ENCODE results near the genes LCMT1 and GSG1L.

DNA sequence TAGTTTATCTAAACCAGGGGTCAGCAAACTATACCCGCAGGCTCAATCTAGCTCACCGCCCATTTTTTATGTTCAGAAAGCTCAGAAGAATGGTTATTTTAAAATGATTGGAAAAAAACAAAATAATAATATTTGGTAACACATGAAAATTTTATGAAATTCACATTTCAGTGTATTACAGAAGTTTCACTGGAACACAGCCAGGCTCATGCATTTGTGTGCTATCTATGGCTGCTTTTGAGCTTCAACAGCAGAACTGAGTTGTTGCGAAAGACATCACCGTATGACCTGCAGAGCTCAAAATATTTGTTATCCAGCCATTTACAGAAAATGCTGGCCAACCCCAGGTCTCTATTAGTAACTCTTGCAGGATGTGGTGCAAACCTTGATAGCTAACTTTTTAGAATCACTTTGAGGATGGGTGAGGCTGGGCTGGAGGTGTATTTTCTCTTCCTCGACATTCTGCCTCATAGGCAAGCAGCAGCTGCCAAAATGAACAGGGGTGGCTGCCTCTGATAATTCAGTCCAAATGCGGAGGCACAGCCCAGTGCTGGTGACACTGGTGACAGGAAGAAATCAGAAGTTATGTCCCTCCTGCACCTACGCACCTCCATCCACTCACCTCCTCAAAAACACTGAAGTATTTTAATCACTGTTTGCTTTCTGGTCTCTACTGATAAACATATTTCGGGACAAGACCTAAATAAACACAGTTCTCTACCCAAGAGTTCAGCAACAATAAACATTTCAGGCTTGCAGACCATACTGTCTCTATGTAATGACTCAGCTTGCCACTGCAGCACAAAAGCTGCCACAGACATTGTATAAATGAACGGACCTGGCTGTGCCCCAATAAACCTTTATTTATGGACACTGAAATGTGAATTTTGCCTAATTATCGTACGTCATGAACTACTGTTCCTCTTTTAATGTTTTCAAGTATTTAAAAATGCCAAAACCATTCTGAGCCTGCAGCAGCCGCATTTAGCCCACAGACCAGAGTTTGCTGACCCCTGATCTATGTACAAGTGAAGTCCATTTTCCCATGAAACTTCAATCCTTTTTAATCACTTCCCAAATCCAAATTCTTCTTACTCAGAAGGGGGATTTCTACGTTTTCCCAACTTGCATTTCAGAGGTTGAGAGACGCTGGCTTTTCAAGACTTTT is 28.4 kb downstream of the ARHGAP17 start:
- RRBS = no CpG with 5 or more reads among the region's 14 CpGs

DNA sequence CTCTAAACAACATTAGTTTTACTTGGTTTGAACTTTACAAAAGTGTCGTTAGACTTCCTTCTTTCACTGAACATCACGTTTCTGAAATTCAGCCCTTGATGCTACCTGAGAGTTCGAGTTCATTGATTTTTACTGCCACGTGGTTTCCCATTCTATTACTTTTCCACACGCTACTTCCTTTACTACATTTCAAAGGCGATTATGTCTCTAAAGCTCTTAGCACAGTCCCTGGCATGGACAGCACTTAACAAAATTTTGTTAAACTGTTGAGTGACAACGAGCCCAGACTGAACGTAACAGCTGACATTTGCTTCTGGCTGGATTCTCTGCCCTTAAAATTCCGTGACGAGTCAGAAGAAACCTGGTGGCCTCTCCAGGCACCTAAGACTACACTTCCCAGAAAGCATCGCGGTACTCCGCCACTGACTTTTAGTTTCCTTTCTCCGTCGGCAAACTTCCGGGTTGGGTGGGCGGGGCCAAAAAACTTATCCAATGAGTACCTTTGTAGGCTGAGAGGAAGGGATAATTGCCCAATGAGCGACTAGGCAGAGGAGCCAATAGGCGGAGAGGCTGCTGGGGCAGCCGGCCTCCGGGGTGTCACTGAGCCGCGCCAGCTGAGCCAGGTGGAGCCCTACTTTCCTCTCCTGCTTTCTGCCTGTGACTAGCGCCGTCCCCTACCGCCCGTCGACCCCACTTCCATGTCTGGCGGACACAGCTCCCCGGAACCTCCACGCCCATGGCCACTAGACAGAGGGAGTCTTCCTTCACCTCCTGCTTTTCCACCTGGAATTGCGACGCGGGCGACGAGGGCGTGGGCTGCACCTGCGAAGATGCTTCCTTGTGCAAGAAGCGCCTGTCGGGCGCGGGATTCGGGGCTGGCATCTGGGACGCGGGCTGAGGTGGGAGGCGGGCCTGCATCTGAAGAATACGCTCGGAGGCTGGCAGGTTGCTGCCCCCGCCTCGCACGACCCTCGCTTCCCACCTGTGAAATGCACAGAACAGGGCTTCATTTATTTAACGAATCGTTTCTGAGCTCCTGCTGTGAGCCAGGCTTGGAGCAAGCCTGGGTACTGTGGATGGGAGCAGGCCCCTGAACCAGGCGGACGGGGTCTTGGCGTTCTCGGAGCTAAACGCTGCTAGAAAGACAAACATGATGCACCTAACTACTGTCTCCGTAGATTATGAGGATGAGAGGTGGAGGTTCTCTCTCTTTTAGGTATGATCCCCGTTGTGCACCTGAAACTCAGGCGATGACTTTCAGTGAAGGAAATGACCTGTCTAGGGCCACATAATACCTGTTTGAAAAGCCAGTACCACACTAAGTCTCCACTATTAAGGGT is 16.4 kb upstream of the ARHGAP17 start:
- RRBS = no CpG with 5 or more reads among the region's 62 CpGs

GRCh38 chr16:25050411-25050766 is 35.2 kb upstream of the ARHGAP17 start:
- RRBS = no CpG with 5 or more reads among the region's 2 CpGs

GRCh38 chr16:25111677-25112317 is at the start of gene LCMT1:
TSS of gene LCMT1 (plus strand) at chr16:25111742.
- RRBS = no CpG with 5 or more reads among the region's 47 CpGs

DNA sequence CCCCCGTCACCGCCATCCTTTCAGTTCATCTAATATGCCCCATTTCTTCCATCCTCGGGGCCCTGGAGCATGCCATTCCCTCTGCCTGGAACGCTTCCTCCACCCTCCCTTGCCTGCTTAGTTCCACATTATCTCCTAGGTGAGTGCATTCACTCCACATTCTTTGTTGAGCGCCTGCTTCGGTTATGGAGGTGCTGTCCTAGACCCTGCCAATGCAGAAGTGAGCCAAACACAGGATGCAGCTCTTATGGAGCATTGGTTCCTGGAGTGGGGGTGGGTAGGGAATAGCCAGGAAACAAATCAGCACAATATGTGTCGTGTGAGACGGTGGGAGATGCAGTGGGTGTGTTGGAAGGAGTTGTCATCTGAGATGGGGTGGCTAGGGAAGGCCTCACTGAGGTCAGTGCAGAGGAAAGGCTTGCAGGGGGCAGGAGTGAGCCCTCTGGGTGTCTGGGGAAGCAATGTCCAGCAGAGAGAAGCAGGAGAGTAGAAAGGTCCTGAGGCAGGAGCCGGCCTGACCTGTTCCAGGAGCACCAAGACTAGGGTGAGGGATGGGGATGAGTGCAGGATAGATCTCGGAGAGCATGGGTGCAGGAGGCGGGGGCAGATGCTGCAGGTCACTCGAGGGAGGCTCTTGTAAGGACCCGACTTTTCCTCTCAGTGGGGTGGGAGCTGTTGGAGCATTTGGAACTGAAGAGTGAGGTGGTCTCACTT is 6.9 kb downstream of the LCMT1 start:
- RRBS = no CpG with 5 or more reads among the region's 13 CpGs

GRCh38 chr16:27208639-27209227 is 5.4 kb downstream of the KDM8 start:
- RRBS = no CpG with 5 or more reads among the region's 6 CpGs

DNA sequence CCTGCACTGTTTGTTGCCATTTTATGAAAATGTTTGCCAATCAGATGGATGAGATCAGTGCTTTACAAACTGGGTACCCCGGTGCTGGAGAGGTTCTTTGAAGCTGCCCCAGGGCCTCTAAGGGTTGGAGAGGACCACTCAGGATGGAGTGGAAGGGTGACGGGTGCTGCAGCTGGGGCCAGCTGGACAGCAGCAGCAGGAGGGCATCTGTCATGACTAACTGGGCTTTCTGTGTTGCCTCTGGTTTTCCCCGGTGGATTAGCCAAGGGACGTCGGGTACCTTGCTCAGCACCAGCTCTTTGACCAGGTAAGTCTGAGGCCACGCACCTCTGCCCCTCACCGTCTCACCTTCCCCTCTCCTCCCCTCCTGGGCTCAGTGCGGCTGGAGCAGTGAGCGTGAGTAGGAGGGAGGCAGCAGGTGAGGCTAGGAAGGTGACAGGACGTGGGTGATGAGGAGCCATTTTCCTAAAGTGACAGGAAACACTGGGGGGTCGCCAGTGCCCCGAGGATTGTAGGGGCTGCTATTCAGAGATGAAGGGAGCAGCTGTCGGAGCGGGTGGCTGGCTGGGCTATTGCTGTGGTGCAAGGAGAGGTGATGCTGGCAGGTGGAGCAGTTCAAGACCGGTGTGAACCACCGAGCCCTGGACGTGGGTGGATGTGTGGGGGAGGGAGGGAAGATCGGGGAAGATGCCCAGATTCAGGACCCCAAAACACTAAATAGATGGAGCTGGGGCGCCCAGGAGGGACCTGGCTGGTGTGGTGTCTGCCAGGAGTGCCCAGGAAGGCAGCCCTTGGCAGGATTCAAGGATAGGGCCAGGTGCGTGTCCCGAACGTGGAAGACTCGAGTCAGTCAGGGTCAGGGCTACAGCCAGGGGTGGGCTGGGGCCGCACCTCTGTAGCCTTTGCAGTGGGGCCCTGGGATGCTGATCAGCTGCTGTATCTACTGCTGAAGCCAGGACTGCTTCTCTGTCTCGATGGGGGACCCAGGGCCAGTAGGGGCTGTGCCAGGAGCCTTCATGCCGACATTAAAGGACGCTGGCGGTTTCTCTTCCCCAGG is 12.7 kb downstream of the KDM8 start:
- RRBS = no CpG with 5 or more reads among the region's 28 CpGs

DNA sequence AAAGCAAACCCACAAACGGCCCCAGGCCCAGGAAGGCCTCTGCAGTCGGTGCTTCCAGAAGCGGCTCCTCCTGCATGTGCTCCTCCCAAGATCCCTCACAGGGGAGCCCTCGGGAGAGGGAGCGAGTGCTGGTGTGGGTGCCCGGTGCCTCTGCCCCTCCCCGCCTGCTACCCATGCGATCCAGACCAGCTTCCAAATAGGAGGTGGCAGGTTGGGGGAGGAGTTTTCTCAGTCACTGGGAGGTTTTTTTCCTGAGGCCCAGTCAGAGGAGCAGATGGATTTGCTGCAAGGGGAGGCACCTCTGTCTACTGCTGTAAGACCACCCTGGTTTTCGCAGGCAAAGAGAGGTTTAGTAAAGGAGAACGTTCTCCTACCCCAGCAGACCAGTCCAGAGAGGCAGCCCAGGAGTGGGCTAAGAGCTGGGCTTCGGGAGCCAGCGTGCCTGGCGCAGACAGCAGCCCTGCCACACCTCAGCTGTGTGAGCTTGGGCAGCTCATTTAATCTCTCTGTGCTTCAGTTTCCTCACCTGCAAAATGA is 16.0 kb downstream of the KDM8 start:
- RRBS = no CpG with 5 or more reads among the region's 13 CpGs

GRCh38 chr16:27221264-27221888 is 18.1 kb downstream of the KDM8 start:
- RRBS = no CpG with 5 or more reads among the region's 11 CpGs

- RRBS = no CpG with 5 or more reads among the region's 18 CpGs
Observed at GRCh38 chr16:27230433-27231354, 27.4 kb downstream of the KDM8 start.

GRCh38 chr16:27242802-27243748 is 25.5 kb downstream of the NSMCE1 start:
- RRBS = no CpG with 5 or more reads among the region's 16 CpGs

GRCh38 chr16:27285800-27286798 is 17.5 kb upstream of the NSMCE1 start:
- RRBS = no CpG with 5 or more reads among the region's 10 CpGs

- RRBS = no CpG with 5 or more reads among the region's 17 CpGs
Observed at GRCh38 chr16:27317932-27318797, 4.4 kb downstream of the IL4R start.

DNA sequence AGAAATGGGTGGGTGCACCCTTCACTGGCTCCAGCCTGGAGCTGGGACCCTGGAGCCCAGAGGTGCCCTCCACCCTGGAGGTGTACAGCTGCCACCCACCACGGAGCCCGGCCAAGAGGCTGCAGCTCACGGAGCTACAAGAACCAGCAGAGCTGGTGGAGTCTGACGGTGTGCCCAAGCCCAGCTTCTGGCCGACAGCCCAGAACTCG is 46.5 kb downstream of the IL21R start:
- RRBS = no CpG with 5 or more reads among the region's 6 CpGs

- RRBS = no CpG with 5 or more reads among the region's 11 CpGs
Observed at GRCh38 chr16:27532265-27532704, 17.4 kb downstream of the GTF3C1 start.

DNA sequence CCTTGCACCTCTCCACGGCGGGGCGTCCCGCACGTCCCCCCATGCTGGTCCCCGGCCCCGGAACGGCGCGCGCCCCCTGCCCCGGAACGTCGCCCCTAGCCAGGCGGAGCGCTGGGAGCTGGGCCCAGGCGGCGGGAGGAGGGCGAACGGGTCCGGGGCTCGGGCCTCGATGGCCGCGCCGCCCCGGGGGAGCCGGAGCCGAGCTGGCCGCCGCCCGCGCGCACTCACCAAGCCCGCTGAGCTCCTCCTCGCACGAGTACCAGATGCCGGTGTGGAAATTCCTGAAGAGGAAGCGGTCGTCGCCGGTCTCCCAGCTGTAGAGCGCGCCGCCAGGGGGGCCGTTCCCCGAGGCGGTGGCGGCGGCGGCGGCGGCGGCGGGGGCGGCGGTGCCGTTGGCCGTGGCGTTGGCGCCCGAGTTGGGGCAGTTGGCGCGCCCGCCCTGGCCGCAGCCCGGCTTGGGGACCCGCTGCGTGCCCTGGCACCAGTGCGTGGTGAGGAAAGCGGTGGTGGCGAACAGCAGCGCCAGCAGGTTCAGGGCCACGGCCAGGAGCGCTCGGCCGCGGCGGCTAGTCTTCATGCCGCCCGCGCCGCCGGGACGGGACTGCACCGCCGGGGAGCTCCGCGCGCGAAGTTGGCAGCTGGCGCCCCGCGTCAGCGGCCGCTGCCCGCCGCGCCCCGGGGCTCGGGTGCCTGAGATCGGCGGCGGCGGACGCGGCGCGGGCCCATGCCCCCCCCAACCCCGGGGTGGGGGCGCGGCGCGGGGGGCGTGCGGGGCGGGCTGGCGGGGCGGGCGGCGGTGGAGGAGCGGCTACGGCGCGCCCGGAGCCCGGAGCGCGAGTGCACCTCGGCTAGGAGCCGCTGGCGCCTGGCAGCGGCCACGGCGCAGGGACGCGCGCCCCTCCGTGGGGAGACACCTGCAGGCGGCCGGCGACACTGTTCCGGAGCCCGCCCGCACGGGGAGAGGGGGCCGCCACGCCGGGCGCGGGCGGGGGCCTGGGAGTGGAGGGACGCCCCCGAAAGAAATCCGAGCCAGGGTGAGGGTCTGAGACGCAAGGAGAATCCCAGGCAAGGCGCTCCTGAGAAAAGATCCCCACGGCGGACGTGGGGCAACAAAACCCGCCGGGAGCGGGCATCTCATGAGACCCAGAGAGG is at the start of gene GSG1L:
TSS of gene GSG1L (minus strand) at position 867 of the 1,152 bp plus-strand sequence.
- RRBS = under 1% methylated on average over 82 of the region's 163 CpGs

DNA sequence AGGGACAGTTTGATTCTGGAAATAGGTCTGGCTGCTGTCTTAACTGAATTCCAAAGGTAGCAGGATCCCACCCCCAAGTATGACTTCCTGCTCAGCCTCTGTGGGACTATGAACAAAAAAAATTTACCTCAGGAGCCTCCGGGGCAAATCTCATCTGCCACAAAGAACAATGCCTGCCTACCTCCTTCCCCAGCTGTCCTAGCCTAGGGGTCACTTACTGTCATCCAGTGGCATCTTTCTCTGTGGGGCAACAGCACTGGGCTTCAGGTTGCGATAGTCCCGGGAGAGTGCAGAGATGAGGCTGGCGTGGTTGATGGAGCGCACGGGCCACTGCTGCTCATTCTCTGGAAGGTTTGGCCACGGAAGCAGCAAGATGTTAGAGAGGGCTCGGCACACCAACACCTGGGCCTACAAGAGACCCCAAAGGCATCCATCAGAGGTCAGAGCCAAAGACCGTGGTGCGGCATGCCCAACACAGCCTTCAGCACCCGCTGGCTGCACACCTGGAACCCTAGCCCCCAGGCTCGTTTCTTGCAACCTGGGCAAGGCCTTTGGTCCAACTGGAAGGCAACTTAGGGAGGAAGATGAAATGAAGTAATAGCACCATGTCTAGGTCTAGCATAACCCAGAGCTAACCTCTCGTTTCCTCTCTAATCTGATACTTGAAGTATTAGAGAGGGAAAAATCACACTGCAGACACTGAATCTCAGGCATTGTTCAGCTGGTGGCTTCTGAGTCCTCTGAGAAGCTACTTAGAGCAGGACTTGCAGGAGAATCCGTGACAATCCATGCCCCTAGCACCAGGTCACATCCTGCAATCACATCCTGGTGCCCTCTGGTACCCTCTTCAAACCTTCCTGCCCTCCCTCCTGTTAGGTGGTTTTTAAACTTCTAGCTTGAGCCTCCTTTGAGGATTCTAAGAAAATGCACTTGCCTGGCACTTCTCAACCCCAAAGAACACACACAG is 48.4 kb upstream of the GSG1L start:
- RRBS = no CpG with 5 or more reads among the region's 14 CpGs

GRCh38 chr16:28114601-28115124 is 51.1 kb upstream of the GSG1L start:
- RRBS = no CpG with 5 or more reads among the region's 4 CpGs

DNA sequence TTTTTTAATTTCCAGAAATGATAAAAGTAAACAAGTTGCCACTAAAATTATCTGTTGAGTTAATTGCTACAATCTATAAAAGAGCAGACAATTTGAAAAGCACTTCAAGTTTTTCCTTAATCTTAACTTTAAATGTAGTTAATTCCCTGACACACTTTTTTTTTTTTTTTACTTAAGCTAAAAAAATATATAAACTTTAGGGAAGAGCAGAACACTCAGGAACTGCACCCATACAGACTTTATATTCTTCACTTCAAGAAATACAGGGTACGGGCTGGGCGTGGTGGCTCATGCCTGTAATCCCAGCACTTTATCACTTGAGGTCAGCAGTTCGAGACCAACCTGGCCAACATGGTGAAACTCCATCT is 40.9 kb downstream of the XPO6 start:
- RRBS = no CpG with 5 or more reads among the region's 3 CpGs

DNA sequence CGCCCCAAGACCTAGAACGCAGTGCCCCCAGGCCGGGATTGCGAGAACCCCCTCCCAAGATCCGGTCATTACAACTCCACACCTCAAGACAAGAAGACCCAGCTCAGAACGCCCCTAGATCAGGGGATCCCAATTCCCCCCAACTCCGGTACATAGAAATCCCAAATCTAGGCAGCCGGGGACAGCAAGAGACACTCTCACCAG is 497 bp downstream of the SBK1 start:
- RRBS = 2% methylated on average over 3 of the region's 8 CpGs

Data from brain (tissue), 1 donor.